AG10803 (cell line): ENCODE measurements around the gene AFG3L2.

DNA sequence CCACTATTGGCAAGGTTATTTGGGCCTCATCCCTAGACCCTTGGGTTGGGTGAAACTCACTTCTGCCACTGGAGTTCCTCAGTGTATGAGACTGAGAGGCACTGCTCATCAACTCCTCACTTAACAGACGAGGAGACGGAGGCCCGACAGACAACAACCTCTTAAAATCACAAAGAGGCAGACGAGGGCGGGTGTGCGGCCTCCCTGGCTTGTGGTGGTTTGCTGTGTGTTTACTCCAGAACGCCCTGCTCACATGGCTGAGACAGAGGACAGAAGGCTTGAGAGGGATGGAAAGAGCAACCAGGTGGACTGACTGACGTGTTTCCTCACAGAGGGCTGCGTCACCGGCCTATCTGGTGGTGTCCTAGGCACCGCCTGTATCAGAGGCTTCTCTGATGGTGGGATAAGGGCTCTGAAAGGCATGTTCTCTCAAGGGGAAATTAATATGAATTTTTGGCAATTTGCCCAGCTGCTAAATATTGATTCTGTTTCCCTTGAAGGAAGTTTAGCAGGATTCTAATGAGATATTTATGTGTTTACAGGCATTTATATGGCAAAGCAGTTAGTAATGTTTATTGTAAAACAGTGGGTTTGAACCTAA is 47.0 kb upstream of the RALBP1 start:
- RRBS = no CpG with 5 or more reads among the region's 11 CpGs

- RRBS = no CpG with 5 or more reads among the region's 6 CpGs
Observed at GRCh38 chr18:9711479-9712059, 3.5 kb downstream of the RAB31 start.

GRCh38 chr18:9734170-9734762 is 26.2 kb downstream of the RAB31 start:
- RRBS = no CpG with 5 or more reads among the region's 17 CpGs

DNA sequence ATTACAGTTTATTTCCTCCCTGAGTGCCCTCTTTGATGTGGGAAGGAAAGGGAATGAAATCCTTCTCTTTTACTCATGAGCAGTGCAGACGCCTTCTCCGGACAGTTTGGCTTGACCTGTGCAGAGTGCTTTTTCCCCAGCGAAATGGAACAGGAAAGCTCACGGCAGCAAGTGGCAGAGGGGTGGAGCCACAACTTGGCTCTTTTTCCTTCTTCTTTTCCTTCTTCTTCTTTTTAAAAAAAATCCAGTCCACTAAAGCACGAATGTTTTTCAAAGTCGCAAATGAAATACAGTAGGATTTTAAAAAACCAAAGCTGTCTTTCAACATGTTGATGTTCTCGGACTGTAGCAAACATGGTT is 34.5 kb downstream of the RAB31 start:
- RRBS = no CpG with 5 or more reads among the region's 7 CpGs

GRCh38 chr18:9775013-9775751 is 67.1 kb downstream of the RAB31 start:
- RRBS = no CpG with 5 or more reads among the region's 13 CpGs

- RRBS = no CpG with 5 or more reads among the region's 11 CpGs
Observed at GRCh38 chr18:9810889-9811441, 74.8 kb upstream of the TXNDC2 start.

DNA sequence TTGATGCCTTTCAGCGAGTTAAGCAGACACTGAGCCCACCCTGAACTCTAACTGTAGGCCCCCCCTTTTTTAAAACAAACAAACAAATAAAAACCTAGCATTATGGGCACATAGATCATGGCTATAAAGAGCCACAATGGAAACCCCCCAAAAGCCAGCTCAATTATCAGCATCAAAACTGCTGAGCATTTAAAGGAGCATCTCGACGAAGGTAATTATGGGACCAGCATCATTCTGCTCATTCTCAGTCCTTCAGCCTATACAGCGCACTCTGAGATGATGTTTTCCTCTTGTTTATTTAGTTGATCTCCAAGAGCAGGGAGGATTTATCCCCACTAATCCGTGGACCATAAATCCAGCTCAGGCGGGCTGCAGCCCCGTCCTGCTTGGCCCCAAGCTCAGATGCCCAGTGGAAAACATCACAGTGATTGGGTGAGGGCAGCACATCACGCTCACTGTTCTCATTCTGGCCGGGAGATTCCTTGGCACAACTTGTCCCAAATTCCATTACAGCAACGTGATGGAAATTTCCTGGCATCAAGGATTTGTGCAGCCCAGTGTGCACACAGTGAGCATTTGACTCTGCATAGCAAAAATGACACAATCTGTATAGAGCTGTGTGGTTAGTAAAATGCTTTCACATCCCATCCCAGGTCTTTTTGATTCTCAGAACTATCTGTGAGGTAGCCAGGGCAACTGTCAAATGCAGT is 96.7 kb downstream of the VAPA start:
- RRBS = no CpG with 5 or more reads among the region's 10 CpGs

DNA sequence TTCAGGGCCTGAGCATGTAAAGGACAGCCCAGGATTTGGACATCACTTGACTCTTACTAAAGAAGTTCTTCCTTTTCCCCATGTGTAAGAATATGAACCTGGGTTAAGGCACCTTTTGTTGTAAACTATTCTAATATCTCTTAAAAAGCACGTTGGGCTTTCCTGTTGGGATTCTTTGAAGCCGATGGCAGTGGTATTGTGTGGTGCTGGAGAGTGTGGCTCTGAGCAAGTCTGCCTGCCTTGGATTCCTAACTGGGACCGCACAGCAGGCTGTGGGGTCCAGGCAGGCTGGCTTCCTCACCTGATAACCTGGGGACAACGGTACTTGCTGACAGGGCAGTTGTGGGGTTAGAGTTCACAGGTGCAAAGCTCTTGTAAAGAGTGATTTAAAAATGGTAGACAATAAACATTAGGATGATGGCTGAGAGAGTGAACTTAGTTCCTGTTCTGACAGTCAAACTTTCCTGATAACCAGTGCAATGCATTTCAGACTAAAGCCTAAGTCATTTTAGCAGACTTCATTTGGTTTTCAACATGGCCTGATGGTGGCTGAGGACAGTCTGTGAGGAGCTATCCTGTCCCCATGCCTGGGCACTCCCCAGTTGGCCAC is 30.0 kb downstream of the NAPG start:
- RRBS = no CpG with 5 or more reads among the region's 4 CpGs

DNA sequence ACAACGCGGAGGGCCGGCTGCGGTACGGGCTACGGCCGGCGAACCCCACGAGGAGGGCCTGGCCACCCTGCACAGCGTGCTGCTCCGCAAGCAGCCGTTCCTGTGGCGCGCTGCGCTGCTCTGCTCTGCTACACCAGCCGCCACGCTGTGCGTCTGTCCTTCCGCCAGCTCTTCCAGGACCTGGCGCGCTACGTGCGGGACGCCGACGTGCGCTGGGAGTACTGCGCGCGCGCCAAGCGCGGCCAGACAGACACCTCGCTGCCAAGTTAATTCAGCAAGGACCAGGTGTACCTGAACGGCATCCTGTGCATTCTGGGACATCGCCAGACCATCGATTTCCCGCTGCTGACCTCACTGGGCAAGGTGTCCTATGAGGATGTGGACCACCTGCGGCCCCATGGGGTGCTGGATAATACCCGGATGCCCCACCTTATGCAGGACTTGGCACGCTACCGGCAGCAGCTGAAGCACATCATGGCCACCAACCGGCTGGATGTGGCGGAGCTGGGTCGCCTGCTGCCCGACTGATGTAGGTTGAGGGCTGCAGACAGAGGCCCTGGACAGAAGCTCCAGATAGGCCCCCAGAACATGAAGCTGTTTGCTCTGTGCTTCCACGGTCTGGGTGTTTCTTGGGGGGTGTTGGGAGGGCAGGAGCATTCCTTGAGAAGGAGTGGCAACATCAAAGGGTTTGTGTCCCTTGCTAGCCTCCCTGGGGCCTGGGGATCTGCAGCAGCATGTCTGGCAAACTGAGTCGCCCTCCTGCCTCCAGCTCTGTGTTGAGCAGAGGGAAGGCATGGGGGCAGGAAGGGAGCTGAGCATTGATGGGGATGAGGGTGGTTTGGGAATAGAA is 200.8 kb downstream of the NAPG start:
- RRBS = no CpG with 5 or more reads among the region's 48 CpGs

- RRBS = no CpG with 5 or more reads among the region's 5 CpGs
Observed at GRCh38 chr18:11260809-11261269, 111.5 kb upstream of the PIEZO2 start.

DNA sequence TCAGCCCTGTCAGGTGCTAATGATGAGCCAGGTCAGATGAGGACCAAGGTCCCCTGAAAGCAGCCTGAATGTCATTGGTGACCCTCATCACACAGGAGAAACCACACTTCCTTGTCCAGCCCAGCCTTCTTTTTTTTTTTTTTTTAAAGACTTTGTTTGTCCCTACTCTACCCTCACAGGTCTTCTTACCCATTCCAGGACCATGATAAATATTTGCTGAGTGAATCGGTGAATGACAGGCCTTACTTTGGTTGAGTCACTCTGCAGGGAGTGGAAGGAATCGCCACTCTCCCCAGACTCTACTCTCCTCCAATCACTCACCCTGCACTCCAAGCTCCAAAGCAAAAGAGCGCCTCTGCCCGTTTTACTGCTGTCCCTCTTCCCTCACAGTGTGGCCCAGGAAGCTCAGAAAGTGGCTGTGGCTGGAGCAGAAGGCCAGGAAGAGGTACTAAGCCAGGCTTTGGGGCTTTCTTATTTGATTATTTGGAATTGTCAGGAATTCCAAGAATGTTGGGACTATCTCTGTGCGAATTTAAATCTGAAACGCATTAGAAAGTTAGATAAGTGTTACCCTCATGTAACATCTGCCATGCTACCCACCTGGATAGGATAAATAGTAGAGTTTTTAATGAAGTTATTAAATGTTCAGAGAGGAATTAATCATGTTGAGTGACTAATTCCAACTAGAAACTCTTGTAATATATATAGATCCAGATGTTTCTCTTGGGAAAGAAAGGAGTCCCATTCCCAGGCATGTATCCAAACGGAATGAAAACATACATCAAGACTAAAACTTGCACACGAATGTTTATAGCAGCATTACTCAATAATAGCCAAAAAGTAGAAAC is 43.1 kb upstream of the CHMP1B start:
- RRBS = no CpG with 5 or more reads among the region's 8 CpGs

- RRBS = no CpG with 5 or more reads among the region's 17 CpGs
Observed at GRCh38 chr18:11849577-11850540, 1.4 kb upstream of the CHMP1B start.

- RRBS = no CpG with 5 or more reads among the region's 1 CpG
Observed at GRCh38 chr18:11883103-11883375, 25.1 kb downstream of the MPPE1 start.

DNA sequence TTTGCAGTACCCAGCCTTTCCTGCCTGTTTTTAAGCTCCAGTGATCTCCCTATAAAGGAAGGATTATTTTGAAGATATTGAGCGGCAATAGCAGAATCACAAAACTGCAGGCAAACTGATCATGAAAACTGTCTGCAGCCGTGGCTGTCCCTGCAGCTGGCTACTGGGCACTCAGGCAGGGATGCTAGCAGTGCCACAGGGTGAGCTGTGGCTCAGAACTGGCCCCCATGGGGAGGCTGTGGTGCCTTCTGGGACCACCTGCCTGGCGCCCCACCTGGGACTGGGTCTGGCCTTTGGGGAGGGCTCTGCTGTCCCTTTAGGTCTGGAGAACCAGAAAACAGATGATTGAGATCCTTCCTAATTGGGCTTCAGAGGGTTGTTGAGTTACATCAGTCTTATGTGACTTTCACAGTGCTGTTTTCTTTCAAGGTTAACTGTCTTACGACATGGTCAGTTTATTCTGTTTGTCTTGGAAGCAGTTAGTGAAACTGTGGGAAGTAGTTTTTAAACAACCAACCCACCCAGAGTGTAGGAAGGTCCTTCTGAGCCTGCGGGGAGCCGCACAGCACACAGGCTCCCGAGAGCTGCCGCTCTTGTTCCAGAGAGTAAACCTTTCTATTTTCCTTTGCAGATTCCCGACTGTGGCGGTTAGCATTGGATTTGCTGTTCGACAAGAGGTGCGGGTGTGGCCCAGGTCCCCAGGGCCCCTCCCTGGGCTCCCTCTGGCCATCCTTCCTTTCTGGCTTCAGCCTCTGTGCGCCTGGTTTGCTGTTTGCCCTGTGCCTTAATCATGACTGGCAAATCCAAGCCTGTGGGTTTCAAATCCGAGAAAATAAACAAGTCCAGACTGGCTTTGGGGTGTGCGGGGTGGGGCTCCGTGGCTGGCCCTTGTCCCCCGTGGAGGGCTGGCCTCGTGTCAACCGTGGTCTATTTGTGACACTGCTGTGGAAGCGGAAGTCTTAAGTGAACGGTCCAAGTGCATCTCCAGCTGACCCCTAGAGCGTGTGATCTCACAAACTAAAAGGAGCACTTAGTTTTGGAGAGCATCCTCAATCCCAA is 30.6 kb downstream of the IMPA2 start:
- RRBS = no CpG with 5 or more reads among the region's 22 CpGs

- RRBS = no CpG with 5 or more reads among the region's 18 CpGs
Observed at GRCh38 chr18:12306218-12306740, 1.8 kb upstream of the TUBB6 start.

GRCh38 chr18:12327808-12328376 is 19.9 kb downstream of the TUBB6 start:
- RRBS = no CpG with 5 or more reads among the region's 9 CpGs

- RRBS = no CpG with 5 or more reads among the region's 9 CpGs
Observed at GRCh38 chr18:12329420-12330090, 21.5 kb downstream of the TUBB6 start.

DNA sequence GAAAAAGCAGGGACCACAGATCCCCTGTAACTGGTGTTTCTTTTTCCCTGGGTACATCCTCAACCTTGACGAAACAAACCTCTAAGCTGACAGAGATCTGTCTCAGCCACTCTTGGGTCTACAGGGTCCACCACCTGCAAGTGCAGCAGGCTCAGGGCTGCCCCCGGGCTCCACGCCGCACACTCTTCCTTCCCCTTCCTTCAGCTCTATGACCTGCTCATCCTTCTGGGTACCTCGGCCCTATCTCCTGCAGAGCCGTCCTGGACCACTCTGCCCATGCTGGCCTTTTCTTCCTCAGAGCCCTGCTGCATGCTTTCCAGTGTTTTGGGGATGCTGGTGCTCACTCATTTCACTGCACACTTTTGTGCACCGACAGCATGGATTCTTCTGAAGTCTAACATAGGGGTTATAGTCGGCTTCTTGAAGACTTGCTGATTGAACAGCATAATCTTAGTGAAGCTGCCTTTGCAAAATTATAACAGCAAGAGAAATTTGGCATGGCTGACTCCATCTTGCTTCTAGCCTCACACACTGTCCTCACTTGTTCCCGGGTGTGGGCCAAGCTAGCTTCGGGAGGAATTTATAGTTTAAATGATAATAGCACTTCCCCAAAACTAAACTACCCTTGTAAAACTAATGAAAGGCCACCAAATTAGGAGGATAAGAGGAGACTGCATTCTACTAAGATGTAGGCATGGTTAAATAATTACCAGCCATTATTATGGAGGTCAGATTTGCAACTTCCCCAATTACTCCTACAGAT is 27.6 kb downstream of the TUBB6 start:
- RRBS = no CpG with 5 or more reads among the region's 10 CpGs

DNA sequence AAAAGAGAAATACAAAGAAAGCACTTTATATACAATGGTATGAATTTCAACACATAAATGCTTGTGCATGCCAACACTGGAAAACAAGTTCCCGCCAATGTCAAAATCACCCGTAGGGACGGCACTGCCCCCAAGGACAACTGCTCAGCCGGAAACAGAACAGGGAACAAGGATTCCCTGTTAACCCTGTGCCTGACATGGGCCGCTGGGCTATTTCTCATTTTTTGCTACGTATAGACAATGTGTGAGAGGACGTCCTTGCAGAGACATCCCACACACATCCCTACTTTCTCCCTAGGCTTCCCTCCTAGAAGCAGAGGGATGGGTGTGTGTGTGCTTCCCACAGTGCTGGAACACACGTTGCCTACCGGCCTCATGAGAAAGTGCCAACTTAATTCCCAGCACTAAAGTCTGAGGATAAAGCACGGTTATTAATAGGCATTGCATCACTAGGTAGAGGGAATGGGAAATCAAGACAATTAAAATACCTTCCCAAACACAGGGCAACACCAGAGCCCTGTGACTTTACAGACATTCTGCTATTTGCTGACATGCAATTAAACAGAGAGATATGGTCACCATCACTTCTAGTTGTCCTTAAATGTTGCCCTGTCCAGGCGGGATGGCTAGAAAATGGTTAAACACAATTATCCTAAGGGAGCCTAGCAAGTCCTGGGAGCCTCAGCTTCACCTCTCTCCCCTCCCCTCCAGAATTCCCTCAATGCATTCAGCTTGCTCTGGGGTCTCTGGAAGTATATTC is 14.3 kb downstream of the AFG3L2 start:
- RRBS = no CpG with 5 or more reads among the region's 11 CpGs

GRCh38 chr18:12376501-12377367 is at the start of gene AFG3L2:
AFG3L2 (minus strand) TSS chr18:12377227.
- RRBS = 1% methylated on average over 74 of the region's 103 CpGs